OVCAR3 (cell line): ENCODE measurements around a stretch of chr17.

- RRBS, result no CpG with 5 or more reads among the region's 6 CpGs
Observed at GRCh38 chr17:47654909-47655248, 5.2 kb downstream of the KPNB1 start.

- RRBS, result no CpG with 5 or more reads among the region's 6 CpGs
Observed at GRCh38 chr17:47663883-47664574, 14.3 kb downstream of the KPNB1 start.

- RRBS, result 4% methylated on average over 6 of the region's 35 CpGs
Observed at GRCh38 chr17:47694359-47694744, 391 bp downstream of the TBKBP1 start.

- RRBS, result 94% methylated on average over 4 of the region's 24 CpGs
Observed at GRCh38 chr17:47695897-47696424, 2.0 kb downstream of the TBKBP1 start.

GRCh38 chr17:47941882-47942316 is 528 bp downstream of the PNPO start:
- RRBS, result 12% methylated on average over 4 of the region's 11 CpGs

GRCh38 chr17:48045315-48046177 is 2.6 kb upstream of the NFE2L1 start:
- RRBS, result no CpG with 5 or more reads among the region's 12 CpGs

GRCh38 chr17:48046677-48047485 is 1.3 kb upstream of the NFE2L1 start:
- RRBS, result no CpG with 5 or more reads among the region's 17 CpGs

GRCh38 chr17:48055404-48056151 is 7.4 kb downstream of the NFE2L1 start:
- RRBS, result no CpG with 5 or more reads among the region's 7 CpGs

GRCh38 chr17:48057949-48058644 is 9.9 kb downstream of the NFE2L1 start:
- RRBS, result no CpG with 5 or more reads among the region's 6 CpGs

- RRBS, result no CpG with 5 or more reads among the region's 7 CpGs
Observed at GRCh38 chr17:48111571-48112263, 4.2 kb downstream of the SNX11 start.

DNA sequence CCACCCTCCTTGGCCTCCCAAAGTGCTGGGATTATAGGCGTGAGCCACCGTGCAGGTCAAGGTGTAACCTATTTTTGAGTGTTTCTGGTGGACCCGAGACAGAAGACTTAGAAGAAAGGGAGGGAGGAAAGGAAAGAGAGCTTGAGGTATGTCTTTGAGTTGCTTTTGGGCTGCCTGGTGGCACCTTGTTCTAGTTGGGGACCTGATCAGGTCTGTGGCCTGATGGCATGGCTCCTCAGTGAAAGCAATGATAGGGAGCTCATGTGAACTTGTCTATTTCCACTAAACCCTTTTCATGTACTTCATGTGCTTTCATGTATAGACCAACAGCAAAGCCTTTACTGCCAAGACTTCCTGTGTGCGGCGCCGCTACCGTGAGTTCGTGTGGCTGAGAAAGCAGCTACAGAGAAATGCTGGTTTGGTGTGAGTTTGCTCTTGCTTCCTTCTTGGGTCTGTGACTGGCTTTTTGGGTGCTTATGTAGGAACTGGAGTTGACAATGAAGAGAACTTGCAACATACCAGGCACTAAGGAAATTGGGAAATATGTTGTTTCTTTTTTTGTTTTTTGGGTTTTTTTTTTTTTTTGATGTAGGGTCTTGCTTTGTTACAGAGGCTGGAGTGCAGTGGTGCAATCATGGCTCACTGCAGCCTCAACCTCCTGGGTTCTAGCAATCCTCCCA is 5.6 kb downstream of the SNX11 start:
- RRBS, result no CpG with 5 or more reads among the region's 8 CpGs

DNA sequence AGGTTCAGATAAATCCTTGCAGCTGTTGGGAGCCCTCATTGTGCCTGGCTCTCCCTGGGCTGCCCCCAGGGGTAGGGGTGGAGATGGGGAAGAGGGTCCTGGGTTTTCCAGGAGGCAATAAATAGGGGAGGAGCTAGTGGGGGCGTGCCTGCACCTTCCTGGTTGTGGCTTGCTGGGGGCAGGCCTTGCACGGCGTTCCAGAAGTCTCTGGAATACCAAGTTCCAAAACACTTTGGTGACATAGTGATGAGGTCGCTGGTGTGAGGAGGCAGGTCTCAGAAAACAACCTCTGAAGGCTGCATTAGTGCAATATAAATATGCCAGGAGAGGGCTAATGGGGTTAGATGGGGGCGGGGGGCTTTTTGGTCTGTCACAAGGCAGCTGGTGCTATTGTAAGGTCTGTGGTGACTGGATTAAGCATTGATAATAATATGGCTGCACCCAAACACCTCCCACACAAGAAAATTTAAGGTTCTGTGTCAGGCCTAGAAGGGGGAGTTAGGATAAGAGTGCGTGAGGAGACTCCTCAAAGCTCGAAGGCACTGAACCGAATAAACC is 2.1 kb downstream of the HOXB1 start:
- RRBS, result no CpG with 5 or more reads among the region's 8 CpGs

GRCh38 chr17:48544437-48544971 is 405 bp downstream of the HOXB2 start:
- RRBS, result 4% methylated on average over 12 of the region's 34 CpGs

DNA sequence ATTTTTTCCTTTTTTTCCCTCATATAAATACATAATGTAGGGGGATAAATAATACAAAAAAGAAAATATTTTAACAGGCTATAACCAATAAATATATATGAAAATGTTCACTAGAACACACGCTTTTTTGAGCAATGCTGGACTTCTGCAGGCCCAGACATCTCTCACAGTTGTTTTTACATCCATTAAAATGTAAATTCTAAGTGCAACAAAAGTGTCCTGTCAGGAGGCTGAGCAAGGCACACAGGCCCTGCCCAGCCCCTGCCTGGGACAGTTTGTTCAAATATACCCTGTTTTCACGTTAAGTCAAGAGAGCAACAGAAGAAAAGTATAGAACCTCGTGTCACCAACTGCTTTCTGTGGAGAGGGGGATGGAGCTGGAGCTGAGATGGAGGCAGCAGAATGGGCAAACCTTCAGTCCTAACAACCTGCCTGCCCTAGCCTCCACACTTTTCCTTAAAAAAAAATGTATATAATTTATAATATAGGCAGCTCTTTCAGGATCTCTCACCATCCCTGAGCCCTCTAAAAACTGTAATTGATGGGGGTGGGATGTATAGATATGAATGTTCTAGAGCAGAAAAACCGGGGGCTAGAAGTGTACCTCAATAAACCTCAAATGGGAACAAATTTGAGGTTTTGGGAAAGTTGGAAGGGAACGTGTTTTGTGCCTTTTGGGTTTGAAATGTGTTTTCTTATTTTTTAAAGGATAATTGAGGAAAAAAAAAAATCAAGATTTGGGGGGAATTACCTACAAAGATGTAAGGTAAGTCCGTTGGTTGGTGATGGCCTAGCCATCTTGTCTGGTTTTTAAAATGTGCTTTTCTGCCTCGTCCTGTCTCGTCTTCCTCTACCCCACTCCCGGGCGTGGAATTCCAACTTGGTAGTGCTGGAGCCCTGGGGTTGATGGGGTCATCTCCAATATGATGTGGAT is 4.5 kb upstream of the HOXB2 start:
- RRBS, result no CpG with 5 or more reads among the region's 10 CpGs

DNA sequence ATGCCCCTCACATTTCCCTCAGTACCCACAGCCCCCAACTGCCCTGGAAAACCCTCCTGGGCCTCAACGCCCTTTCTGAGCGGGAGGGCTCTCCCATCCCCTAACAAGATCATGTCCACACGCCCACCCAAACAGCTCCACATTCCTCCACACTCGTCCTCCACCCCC is 14.4 kb downstream of the HOXB4 start:
- RRBS, result no CpG with 5 or more reads among the region's 4 CpGs

- RRBS, result no CpG with 5 or more reads among the region's 23 CpGs
Observed at GRCh38 chr17:48601365-48602127, 3.2 kb downstream of the HOXB6 start.

DNA sequence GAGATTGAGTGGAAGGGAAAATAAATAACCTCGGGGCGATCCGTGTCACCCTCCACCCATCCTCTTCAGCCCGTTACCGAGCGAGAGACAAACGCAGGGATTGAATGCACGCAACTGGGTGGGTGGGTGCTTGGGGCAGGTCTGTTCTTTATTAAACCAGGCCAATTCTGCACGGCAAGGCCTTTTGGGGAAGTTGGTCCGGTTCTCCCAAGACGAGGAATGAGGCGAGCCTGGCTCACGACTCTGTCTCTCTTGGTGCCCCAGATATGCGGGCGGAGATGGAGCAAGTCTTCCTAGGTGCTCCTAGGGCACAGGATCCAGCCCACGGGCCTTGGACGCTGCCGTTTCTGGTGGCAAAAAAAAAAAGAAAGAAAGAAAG is 430 bp upstream of the HOXB7 start:
- RRBS, result no CpG with 5 or more reads among the region's 18 CpGs

GRCh38 chr17:48614003-48615013 is 784 bp downstream of the HOXB8 start:
- RRBS, result 24% methylated on average over 3 of the region's 70 CpGs

- RRBS, result no CpG with 5 or more reads among the region's 6 CpGs
Observed at GRCh38 chr17:48639129-48639626, 13.0 kb upstream of the HOXB9 start.

DNA sequence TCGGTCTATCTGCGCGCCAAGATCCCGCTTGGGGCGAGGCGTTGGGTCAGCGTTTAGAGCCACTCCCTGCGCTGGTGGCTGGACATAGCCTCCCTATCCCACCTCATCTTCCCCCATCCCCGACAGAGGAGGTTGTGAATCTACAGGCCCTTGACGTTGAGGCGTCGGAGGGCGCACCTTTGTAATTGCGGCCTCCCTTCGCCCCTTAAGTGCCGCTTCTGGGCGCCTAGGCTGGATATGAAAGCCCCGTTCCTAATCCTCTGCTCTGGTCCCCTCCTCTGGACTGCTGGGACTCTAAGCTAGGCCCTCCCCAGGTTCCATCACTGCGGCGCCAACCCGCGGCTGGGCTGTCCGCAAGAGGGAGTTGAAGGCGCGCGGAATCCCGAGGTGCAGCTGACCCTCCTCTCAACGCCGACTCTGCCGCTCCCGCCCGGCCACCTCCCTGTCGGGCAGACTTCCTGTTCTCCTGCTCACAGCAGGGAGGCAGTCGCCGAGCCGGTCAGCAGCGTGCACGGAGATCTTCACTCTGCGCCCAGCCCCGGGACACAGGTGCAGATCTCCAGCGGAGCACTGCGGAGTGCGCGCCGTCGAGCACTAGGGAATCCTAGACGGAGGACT is 16.1 kb upstream of the HOXB9 start:
- RRBS, result 86% methylated on average over 9 of the region's 47 CpGs